Paraaortic lymph node (tissue), 1 donor: ENCODE measurements around a stretch of chr7.

GRCh38 chr7:131108923-131109187, 218.8 kb upstream of the MKLN1 start:
- PRO-cap: no peak

DNA sequence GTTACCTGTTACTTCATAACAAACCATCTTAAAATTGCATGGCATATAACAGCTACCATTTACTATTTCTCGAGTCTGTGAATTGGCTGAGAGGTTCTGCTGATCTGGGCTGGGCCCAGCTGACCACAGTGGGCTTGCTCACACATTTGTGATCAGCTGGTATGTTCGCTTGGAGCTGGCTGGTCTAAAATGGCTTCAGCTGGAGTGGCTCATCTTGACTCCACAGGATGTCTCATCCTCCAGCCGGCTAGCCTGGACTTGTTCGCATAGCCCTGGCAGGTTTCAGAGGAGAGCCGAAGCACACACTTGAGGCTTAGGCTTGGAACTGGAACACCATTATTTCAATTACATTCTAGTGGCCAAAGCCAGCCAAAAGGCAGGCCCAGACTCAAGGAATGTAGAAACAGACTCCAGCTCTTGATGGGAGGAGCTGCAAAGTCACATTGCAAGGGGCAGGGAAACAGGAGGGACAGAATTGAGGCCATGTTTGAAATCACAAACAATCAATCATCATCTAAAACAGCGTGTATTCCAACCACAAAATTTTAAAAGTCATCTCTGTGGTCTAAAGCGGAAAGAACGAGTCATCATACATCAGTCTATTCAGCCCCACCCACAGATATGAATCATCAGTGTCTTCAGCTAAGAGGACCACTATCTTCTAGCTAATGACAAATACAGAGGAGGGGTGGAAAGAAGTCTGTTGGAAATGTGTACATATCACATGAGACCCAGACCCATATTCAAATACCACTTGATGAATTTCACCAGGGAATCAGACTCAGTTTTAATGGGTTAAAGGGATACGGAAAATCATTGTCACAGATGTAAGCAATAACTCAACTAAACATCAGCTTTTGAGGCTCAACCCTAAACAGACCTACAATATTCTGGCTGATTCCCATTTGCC, 139.1 kb upstream of the MKLN1 start:
- PRO-cap: no peak

- PRO-cap: no peak
Measured at GRCh38 chr7:131284637-131285412, 42.9 kb upstream of the MKLN1 start.

DNA sequence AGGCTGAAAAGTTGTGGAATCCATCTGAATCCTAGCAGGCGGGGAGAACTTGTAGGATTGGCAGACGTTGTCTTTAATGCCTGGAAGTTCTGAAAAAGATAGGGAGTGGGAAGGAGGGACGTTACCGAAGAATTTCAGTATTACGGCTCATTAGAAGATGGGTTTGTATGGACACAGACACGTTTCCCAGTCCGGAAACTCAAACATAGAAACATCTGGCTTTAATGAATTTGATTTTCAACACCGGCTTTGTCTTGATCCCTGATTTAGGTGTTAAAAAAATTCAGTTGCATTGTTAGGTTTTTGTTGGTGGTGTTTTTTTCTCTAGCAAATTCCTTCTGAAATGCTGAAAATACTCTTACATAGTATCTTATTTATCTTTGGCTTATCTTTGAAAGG, 841 bp downstream of the MKLN1 start:
- PRO-cap: no peak

- PRO-cap: no peak
Measured at GRCh38 chr7:131417206-131417723, 89.6 kb downstream of the MKLN1 start.

GRCh38 chr7:131467657-131468089, 88.8 kb downstream of the PODXL start:
- PRO-cap: no peak

- PRO-cap: no peak
Measured at GRCh38 chr7:131502738-131503497, 53.5 kb downstream of the PODXL start.

DNA sequence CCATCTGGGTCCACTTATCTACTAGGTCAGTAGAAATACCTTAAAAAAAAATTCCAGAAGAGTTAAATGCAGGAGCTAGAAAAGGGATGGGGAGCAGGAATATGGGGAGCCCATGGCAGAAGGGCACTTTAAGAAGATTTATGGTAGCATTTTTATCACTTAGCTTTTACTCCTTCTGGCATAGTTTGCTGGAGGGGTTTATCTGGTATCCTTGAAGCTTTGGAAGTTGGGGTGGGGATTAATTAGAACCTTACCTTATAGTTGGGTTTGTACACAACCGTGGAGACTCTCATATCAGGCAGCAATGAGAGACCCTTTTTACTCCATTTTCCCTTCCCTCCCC, 465.6 kb upstream of the PODXL start:
- PRO-cap: no peak

DNA sequence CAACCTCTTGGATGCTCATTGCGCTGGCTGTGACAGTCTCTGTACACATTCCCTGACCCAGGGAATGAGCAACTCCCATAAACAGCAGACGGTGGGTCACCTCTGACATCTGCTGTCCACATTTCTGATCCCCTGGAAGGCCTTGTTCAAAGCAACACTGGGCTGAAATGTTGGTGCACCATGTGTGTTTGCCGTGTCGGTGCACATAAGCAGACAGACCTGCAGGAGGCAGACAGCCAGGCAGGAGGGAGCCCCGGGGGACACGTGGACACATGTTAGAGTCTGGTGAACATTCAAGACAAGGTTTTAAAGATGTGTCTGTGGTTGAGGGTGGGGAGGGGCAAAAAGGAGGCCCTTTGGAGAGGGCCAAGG, 254.9 kb downstream of the PLXNA4 start:
- PRO-cap: unidirectional peak, plus-strand start at position 212 of the sequence

DNA sequence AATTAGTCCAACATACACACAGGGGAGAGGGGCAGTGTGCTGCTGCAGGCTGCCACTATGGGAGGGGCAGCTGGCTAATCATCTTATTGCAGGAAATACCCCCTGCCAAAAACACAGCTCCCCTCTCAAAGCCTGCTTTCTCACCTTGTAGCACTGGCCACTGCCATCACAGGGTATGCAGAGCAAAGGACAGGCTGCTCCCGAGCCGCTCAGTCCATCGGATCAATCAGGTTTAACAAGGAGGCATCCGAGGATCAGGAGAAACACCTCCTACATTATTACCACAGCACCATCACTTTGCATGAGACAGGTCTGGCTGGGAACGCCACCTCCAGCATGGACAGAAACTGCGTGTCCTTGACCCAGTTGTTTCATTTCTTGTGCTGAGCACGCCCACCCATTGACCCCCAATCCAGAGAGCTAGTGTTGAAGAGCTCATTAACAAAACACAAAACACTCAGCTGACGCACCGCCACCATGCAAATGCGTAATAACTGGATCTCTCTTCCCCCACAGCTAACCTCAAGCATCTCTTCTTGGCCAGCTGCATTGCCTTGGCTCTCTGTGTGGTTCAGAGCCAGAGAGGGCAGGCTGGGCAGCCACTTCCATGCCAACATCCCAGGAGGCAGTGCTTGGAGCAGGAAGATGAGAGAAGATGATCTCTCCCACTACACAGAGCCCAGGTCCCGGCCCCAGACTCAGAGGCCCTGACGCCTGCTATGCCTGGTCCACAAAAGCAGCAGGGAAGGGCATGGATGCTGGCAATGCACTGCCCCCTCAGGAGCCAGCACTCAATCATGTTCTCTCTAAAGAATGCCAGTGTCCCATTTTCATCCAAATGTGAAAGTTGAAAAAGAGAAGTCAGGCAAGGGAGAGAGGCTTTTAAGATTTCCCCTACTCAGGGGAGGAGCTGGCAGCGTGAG, 173.5 kb downstream of the PLXNA4 start:
- PRO-cap: no peak

DNA sequence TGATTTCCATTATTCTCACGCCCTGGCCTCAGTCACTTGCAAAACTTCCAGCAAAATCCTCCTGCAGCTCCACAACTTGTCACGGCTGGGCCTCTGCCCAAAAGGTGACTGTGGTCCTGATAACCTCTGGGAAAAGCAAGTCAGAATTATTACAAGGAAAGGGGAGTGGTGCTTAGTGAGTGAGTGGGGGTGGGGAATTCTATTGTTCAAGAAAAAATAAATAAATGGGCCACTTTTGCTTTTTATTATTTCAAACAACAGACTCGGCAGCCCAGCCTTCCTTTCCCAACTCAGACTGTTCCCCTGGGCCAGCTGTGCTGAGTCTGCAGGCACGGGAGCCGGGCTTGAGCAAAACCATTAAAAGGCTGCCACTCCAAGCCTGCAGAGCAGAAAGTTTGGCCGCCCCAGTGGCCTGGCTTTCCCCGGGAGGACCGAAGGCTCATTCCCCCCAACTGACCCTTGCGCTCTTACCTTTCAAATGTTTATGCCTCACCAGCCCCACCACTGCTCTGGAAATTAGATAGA, 90.0 kb downstream of the PLXNA4 start:
- PRO-cap: no peak

GRCh38 chr7:132778990-132779613, 202.8 kb upstream of the PLXNA4 start:
- PRO-cap: no peak

- PRO-cap: no peak
Measured at GRCh38 chr7:133080905-133081502, 886 bp downstream of the CHCHD3 start.

DNA sequence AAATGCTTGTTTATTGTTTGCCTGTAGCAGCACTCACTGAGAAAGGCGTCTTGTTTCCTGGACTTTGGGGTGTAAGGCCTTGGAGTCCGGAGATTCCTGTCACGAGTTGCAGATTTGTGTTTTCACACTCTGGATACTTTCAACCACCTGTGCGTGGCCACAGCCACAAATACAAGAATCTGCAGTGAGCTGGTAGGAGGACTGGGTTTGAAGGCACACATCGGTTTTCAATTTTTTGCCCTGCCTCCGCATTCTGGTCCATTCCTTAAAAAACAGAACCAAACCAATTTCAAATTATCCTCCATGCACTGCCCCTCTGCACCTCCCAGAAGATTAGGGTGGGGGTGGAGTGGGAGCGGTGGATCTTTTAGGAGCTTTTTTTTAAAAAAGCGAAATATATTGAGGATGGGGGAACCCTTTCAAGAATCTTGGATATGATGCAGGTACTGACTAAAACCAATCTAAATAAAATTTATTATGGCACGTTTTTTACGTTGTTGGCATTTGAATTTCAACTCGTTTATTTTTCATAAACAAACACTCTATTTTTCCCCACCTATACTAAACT, 719 bp downstream of the EXOC4 start:
- PRO-cap: no peak

DNA sequence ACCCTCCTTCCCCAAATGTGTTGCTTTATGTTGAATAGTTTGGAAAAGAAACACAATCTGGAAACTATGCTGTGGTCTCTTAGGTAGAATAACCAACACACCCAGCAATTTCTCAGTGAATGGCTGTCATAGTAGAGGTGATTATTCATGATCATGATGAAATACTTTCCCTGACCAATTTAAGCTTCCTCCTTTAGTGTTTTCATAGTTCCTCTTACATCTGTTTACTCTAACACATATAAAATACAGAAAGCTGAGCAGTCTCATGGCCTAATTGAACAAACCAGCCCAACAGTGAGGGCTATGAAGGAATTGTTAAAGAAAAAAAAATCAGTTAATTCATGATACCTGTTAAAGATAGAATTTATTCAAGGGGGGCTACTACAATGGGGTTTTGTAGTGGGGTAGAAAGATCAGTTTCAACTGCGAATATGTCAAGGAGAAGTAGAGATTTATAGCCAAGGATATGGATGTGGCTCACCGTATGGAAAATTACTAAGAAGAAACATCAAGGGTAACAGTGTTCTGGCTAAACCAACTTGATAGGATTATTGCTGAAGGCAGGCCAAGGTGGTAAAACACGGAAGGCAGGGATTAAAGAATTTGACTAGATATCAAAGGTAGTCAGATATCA, 436.2 kb downstream of the EXOC4 start:
- PRO-cap: no peak

DNA sequence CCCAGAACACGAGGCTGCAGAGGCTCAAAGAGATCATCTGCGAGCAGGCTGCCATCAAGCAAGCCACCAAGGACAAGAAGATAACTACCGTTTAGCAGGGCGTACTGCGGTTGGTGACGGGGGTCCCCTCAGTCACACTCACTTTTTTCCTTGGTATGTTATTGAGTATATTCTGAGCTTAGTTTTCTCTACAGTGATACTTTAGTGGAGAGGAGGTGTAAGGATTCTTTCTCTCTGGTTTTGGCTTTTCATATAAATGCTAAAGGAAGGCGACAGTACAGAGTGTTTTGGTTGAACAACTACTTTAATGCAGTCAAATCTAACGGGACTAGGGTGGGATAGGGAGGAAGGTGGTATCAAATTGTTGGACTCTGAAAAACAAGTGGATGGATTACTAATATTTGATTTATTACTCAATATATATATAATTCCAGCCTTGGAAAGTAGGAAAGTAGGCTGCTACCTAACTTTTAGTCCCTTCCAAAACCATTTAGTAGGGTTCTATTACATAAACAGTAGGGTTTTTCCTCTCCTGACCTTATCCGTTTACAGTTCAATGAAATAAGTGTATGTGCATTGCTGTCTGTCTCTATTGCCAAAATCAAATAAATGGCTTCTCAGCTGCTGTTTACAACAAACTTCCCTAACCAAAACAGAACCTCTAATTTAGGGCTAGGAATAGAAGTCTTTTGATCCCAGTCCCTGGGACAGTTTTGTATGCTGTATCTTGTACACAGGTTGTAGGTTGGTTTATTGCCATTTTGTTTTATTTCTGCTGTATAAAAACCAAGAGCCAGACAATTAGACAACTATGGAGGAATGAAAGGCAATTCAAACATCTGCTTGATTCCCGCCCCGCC, 62.5 kb upstream of the LRGUK start:
- PRO-cap: no peak

DNA sequence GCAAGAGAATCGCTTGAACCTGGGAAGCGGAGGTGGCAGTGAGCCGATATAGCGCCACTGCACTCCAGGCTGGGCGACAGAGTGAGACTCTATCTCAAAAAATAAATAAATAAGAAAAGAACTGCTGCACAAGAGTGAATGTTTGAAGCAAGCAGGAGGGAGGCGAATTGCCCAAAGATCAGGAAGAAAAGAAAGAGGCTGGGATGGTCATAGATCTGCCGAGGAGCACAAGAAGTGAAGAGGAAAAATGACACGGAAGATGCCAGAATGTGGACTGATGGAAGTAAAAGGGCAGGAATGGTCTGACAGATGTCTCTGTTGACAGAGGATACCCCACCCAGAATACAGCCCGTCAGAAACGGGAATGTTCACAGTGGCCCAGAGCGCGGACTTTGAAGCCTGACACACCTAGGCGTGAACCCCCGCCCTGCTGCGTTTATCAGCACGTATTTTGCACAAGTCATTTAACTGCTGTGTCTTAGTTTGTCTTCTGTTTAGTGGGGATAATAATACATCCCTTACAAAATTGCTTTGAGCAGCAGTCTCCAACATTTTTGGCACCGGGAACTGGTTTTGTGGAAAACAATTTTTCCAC, 27.2 kb downstream of the AKR1B1 start:
- PRO-cap: no peak

GRCh38 chr7:134451314-134451757, 7.6 kb downstream of the AKR1B1 start:
- PRO-cap: no peak

- PRO-cap: unidirectional peak, plus-strand start at chr7:134458342; unidirectional peak, minus-strand start at chr7:134458663
Measured at GRCh38 chr7:134458080-134458904, 608 bp downstream of the AKR1B1 start.

DNA sequence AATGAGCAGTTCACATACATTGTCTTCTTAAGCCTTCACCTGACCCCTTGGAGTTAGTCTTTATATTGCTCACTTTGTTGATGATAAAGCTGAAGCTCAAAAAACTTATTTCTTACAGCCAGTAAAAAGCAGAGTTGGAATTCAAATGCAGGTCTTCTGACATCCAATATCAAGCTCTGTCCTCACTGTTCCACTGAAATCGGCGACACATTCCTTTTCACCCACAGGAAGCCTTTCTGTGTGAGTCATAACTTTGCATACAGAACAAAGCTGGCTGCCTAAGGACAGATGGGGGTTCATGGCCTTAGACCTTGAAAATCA, 21.8 kb upstream of the AKR1B1 start:
- PRO-cap: no peak